NCI-H460 (cell line): ENCODE measurements around the genes OR52I1, OR51S1 and OR52N1.

RAMPAGE:
- cytosol, long total RNA = no peak
- long total RNA = no peak
- nucleus, long total RNA = no peak
Observed at GRCh38 chr11:3022266-3023432, 30.5 kb upstream of the NAP1L4 start.

DNA sequence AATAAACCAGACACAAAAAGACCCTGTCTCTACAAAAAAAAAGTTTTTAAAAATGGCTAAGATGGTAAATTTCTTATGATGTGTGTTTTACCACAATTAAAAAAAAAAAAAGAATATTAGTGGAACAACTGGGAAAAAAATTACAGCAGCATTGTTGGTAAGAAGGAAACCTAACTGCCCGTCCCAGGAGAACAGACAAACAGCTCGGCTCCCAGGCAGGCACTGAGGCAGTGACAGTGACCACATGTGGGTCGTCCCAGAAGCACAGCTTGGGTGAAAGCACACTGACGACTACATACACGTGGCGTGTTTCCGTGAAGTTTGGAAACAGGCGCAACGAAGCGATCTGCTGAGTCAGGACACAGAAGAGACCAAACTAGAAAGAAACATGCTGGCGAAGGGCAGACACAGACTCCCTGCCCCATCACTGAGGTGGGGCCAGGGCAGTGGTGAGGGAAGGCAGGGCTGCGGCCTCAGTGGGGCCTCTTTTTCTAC, 20.3 kb downstream of the CARS1 start:
RAMPAGE:
- cytosol, long total RNA = no peak
- long total RNA = no peak
- nucleus, long total RNA = no peak

RAMPAGE:
- cytosol, long total RNA = no peak
- long total RNA = no peak
- nucleus, long total RNA = no peak
Observed at GRCh38 chr11:3159888-3161051, 4.8 kb downstream of the OSBPL5 start.

GRCh38 chr11:3357509-3358656, 21.1 kb downstream of the ZNF195 start:
RAMPAGE:
- cytosol, long total RNA = no peak
- long total RNA = no peak
- nucleus, long total RNA = no peak

GRCh38 chr11:3380655-3381596, 2.0 kb upstream of the ZNF195 start:
RAMPAGE:
- cytosol, long total RNA = no peak
- long total RNA = no peak
- nucleus, long total RNA = no peak

GRCh38 chr11:3626145-3626656, 15.6 kb downstream of the ART5 start:
RAMPAGE:
- cytosol, long total RNA = no peak
- long total RNA = no peak
- nucleus, long total RNA = no peak

GRCh38 chr11:3771574-3772046, 25.7 kb downstream of the NUP98 start:
RAMPAGE:
- cytosol, long total RNA = no peak
- long total RNA = no peak
- nucleus, long total RNA = no peak

DNA sequence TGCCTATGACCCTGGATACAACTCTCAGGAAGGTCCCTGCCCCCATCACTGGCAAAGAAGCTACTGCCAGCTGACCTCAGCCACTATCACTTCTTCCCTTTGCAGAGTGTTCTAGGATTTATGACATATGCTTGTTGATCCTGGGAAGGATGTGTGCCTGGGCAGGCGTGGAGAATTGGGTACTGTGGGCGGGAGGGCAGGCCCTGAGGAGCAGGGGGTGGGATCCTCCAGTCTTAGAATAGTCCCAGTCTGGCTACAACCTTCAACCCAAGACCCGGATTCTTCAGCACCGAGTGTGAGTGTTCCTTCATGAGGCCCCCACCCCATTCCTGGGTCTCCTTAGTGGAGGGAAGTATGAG, 7.6 kb downstream of the PGAP2 start:
RAMPAGE:
- cytosol, long total RNA = no peak
- long total RNA = no peak
- nucleus, long total RNA = no peak

DNA sequence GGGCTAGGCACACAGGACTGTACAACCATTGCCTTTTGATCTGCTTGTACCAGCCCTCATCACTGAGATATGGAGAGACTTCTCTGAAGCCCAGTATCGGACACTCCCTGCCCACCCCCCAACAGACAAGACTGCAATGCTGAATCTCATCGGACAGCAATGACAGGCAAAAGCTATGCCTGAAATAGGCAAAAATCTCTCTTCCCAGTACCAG, 6.5 kb downstream of the RHOG start:
RAMPAGE:
- cytosol, long total RNA = no peak
- long total RNA = no peak
- nucleus, long total RNA = no peak

RAMPAGE:
- cytosol, long total RNA = no peak
- long total RNA = no peak
- nucleus, long total RNA = no peak
Observed at GRCh38 chr11:3834578-3835669, 5.8 kb downstream of the RHOG start.

GRCh38 chr11:3894004-3894772, 38.7 kb downstream of the STIM1 start:
RAMPAGE:
- cytosol, long total RNA = no peak
- long total RNA = no peak
- nucleus, long total RNA = no peak

GRCh38 chr11:4094019-4094543, 518 bp upstream of the RRM1 start:
RAMPAGE:
- cytosol, long total RNA = no peak
- long total RNA = no peak
- nucleus, long total RNA = no peak

RAMPAGE:
- cytosol, long total RNA = no peak
- long total RNA = no peak
- nucleus, long total RNA = no peak
Observed at GRCh38 chr11:4593619-4594127, at the start of gene OR52I1. Gene OR52I1, plus strand, starts transcription at chr11:4594039.

RAMPAGE:
- cytosol, long total RNA = no peak
- long total RNA = no peak
- nucleus, long total RNA = no peak
Observed at GRCh38 chr11:4644061-4644354, 226 bp downstream of the OR51E1 start.

DNA sequence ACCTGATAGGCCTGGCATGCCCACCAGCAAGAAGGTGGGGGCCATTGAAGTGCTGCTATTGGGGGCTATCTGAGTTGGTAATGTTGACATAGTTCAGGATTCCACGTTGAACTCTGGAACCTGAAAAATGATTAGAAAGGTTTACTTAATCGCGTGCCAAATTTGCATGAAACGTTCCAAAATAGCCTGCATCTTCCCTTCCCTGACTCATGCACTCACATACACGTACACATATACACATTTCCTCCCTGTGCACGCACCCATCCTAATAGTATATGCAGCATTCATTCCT, at the start of gene OR51S1:
TSS of gene OR51S1 (minus strand) at position 90 of the 292 bp plus-strand sequence.
RAMPAGE:
- cytosol, long total RNA = no peak
- long total RNA = no peak
- nucleus, long total RNA = no peak

RAMPAGE:
- cytosol, long total RNA = no peak
- long total RNA = no peak
- nucleus, long total RNA = no peak
Observed at GRCh38 chr11:5791184-5791502, at the start of gene OR52N1. Gene OR52N1, minus strand, starts transcription at chr11:5791265.

RAMPAGE:
- cytosol, long total RNA = no peak
- long total RNA = no peak
- nucleus, long total RNA = no peak
Observed at GRCh38 chr11:5938471-5938943, 3.5 kb upstream of the OR56A3 start.

DNA sequence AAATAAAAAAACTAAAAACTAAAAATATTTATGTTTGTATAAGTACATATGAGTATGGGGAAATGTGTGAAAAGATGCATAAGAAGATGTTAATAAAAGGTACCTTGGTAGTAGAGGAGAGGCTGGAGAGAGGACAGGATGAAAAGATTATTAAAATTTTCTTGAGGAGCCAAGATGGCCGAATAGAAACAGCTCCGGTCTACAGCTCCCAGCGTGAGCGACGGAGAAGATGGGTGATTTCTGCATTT, 13.9 kb upstream of the OR52W1 start:
RAMPAGE:
- cytosol, long total RNA = no peak
- long total RNA = no peak
- nucleus, long total RNA = no peak

DNA sequence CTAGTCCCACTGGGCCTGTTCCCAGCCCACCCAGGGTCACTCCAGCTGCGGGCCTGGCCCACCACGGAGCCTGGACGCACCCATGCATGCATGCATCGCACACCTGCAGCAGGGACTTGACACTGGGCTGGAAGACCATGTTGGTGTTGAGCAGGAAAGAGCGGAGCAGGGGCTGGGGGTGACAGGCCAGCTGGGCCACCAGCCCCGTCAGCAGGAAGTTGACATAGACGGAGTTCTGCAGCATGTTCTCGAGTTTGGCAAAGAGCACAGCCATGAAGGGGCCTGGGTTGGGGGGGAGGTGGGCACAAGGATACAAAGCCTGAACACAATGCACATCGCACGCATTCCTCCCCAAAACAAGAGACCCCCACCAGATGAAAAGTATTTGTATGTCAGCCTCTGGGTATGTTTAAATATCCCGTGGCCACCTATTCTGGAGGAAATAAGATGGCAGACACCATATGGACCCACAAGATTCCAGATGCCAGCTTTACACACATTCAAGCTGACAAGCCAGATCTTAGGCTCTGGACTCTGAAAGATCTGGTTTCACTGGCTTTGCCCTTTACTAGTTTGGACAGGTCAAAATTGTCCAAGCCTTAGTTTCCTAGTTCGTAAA, 9.4 kb downstream of the C11orf42 start:
RAMPAGE:
- cytosol, long total RNA = no peak
- long total RNA = no peak
- nucleus, long total RNA = no peak

DNA sequence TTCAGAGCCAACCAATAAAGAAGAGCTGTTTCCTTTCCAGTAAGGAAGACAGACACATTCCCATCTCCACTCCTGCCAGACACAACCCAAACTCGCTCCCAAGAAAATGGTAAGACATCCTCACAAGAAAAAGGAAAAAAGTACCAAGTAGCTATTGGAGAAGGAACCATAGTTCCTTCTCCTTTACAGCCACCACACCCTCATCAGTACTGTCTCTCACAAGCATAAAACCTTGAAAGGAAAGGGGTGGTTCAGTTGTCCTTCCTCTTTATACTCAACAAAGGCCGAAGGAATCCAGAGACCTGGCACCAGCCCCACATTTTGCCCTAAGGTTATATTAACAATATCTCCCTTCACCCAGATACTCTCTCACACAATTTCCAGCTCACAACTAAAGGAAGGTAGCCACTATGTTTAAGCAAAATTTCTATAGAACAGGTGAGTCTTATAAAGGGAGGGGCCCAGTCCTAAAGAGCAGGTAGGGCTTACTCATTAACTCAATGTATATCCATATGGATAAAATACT, 8.6 kb downstream of the FHIP1B start:
RAMPAGE:
- cytosol, long total RNA = no peak
- long total RNA = no peak
- nucleus, long total RNA = no peak